ENCODE measurements around the gene C22orf42.

DNA sequence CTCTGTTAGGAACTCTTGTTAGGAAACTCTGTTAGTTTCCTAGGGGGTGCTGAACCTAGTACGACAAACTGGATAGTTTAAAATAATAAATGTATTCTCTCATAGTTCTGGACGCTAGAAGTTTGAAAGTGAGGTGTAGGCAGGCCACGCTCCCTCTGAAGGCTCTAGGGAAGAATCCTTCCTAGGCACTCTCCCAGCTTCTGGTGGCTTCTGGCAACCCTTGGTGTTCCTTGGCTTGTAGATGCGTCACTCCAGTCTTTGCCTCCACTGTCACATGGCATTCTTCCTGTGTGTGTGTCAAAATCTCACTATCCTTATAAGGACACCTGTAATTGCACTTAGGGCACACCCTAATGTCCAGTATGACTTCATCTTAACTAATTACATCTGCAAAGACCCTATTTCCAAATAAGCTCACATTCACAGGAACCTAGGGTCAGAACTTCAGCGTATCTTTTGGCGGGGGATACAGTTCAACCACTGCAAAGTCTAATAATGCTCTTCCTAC is 10.2 kb downstream of the YWHAH start:
CAGE:
- cytosol, long polyA minus RNA, result no peak
- cytosol, long polyA plus RNA, result no peak
- long polyA plus RNA, result no peak
- nucleus, long polyA minus RNA, result no peak
- nucleus, long polyA plus RNA, result no peak

GRCh38 chr22:31970460-31971226 is 26.3 kb downstream of the YWHAH start:
CAGE:
- cytosol, long polyA minus RNA, result no peak
- cytosol, long polyA plus RNA, result no peak
- long polyA plus RNA, result no peak
- nucleus, long polyA minus RNA, result no peak
- nucleus, long polyA plus RNA, result no peak

DNA sequence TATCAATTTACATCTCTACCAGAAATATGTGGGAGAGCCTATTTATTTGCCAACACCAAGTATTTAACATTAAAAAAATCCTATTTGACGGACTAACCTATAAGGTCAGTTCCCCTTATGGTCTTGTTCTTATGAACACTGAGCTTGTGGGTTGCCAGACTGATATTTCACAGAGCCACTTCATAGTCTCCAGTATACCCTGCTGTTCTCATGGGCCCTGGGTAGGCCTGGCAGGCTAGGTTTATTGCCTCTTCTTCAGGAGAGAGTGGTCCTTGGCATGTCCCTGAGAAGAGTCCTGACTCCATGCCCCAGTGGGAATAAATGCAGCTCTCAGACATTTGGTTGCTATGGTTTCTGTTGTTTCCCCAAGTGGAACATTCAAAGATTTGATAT is 15.6 kb downstream of the SLC5A1 start:
CAGE:
- cytosol, long polyA minus RNA, result no peak
- cytosol, long polyA plus RNA, result no peak
- long polyA plus RNA, result no peak
- nucleus, long polyA minus RNA, result no peak
- nucleus, long polyA plus RNA, result no peak

DNA sequence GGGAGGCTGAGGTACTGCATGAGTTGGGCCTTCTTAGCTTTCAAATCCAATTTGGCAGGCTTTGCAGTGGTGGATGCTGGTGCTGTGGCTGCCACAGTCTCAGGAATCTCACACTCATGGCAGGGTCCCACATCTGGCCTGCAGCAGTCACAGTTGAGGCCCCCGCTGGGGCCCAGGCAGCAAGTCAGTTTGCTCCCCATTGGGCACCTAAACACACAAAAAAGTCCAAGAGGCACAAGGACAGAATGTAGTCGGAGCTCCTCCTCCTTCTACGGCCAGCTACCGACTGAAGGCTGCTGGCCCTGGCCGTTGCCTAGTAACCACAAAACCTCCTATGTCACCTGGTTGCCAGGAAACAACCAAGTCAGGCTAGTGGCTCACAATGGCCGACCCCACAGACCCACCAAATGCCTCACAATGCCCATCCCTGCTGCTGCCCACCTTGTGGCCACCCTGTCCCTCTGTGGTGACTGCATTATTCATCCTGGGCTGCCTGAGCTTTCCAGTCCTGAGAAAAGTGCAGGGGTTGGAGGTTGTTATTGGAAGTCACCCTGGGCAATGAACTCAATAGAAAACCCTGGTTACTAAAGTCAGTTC is at the start of gene C22orf42:
TSS of gene C22orf42 (minus strand) at position 288 of the 597 bp plus-strand sequence.
CAGE:
- cytosol, long polyA minus RNA, result no peak
- cytosol, long polyA plus RNA, result no peak
- long polyA plus RNA, result no peak
- nucleus, long polyA minus RNA, result no peak
- nucleus, long polyA plus RNA, result no peak

DNA sequence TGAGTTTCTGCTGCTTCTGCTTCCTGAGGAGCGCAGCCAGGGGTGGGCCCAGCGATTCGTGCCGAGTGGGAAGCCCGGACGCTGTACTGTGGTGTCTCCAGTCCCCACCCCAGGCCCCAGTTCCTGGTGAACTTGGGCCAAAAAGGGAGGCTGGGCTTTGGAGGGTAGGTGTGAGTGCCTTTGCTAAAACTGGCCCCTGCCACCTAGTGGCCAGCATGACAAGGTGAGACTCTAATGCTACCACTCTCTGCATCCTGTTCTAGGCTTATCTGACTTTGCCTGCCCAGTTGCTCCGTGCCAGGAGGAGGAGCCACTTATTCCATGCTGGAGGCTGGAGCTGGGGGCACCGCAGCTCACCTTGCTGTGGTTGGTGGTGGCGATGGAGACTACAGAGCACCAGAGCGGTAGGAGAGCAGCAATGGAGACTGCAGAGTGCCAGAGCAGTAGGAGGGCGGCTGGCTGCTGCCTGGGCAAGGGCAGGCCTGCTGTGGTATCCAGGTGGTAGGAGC is 2.1 kb upstream of the RFPL2 start:
CAGE:
- cytosol, long polyA minus RNA, result no peak
- cytosol, long polyA plus RNA, result no peak
- long polyA plus RNA, result no peak
- nucleus, long polyA minus RNA, result no peak
- nucleus, long polyA plus RNA, result no peak

GRCh38 chr22:32334812-32335118 is 22.9 kb upstream of the RFPL3 start:
CAGE:
- cytosol, long polyA minus RNA, result no peak
- cytosol, long polyA plus RNA, result no peak
- long polyA plus RNA, result no peak
- nucleus, long polyA minus RNA, result no peak
- nucleus, long polyA plus RNA, result no peak

GRCh38 chr22:32355212-32355549 is 2.5 kb upstream of the RFPL3 start:
CAGE:
- cytosol, long polyA minus RNA, result no peak
- cytosol, long polyA plus RNA, result no peak
- long polyA plus RNA, result no peak
- nucleus, long polyA minus RNA, result no peak
- nucleus, long polyA plus RNA, result no peak

DNA sequence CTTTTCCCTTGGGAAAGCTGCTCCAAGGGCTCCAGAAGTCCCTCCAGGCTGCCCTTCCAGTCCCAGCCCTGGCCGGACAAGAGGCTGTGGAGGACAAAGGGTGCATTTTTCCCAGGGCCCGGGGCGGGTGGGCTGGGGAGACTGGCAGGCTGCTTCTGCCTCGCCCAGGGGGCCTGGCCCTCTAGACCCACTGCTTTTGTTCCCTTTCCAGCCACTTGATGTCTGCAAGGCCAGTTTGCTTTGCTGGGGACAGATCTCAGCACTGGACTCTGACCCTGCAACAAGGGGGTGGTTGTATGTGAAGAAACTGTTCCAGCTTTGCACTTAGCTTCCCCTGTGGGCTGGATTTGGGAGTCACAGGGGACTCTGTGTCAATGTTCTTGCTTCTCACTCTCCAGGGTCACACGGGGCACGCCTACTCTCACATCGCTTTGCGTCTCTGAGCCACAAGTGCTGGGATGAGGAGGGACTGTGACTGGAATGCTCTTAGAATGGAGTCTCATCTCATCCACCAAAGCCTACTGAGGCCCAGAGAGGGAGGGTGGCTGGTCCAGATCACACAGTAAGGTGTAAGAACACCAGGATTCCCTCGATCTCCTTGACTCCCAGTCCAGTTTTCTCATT is 59.8 kb downstream of the FBXO7 start:
CAGE:
- cytosol, long polyA minus RNA, result no peak
- cytosol, long polyA plus RNA, result no peak
- long polyA plus RNA, result no peak
- nucleus, long polyA minus RNA, result no peak
- nucleus, long polyA plus RNA, result no peak

GRCh38 chr22:32680113-32680636 is 121.3 kb upstream of the TIMP3 start:
CAGE:
- cytosol, long polyA minus RNA, result no peak
- cytosol, long polyA plus RNA, result no peak
- long polyA plus RNA, result no peak
- nucleus, long polyA minus RNA, result no peak
- nucleus, long polyA plus RNA, result no peak

GRCh38 chr22:32700486-32700900 is 101.0 kb upstream of the TIMP3 start:
CAGE:
- cytosol, long polyA minus RNA, result no peak
- cytosol, long polyA plus RNA, result no peak
- long polyA plus RNA, result no peak
- nucleus, long polyA minus RNA, result no peak
- nucleus, long polyA plus RNA, result no peak

DNA sequence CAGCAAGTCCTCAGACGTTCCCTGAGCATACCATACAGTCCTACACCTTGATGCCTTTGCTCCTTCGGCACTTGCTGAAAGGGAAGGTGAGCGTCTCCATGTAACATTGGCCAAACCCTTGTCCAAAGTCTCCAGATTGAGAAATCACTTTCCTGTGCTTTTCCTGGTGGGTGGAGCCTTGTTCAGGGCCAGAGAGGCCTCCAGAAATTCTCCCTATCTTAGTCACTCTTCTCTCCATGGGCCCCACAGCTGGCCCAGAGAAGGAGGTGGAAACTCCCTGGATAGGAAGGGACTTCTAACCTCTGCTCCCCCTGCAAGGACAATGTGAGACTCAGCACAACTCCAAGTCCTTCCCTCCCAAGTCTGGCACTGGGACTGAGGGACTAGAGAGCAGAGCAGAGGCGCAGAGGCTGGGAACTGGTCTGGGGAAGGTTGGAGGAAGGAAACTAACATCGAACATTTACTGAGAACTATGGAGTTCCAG is 46.8 kb upstream of the TIMP3 start:
CAGE:
- cytosol, long polyA minus RNA, result no peak
- cytosol, long polyA plus RNA, result no peak
- long polyA plus RNA, result no peak
- nucleus, long polyA minus RNA, result no peak
- nucleus, long polyA plus RNA, result no peak

GRCh38 chr22:32800159-32800592 is 1.3 kb upstream of the TIMP3 start:
CAGE:
- cytosol, long polyA minus RNA, result no peak
- cytosol, long polyA plus RNA, result no peak
- long polyA plus RNA, result no peak
- nucleus, long polyA minus RNA, result no peak
- nucleus, long polyA plus RNA, result no peak

CAGE:
- cytosol, long polyA minus RNA, result no peak
- cytosol, long polyA plus RNA, result no peak
- long polyA plus RNA, result no peak
- nucleus, long polyA minus RNA, result no peak
- nucleus, long polyA plus RNA, result no peak
Measured at GRCh38 chr22:32831624-32832659, 30.4 kb downstream of the TIMP3 start.

CAGE:
- cytosol, long polyA minus RNA, result no peak
- cytosol, long polyA plus RNA, result no peak
- long polyA plus RNA, result no peak
- nucleus, long polyA minus RNA, result no peak
- nucleus, long polyA plus RNA, result no peak
Measured at GRCh38 chr22:32839495-32840522, 38.3 kb downstream of the TIMP3 start.

GRCh38 chr22:32845510-32846091 is 44.1 kb downstream of the TIMP3 start:
CAGE:
- cytosol, long polyA minus RNA, result no peak
- cytosol, long polyA plus RNA, result no peak
- long polyA plus RNA, result no peak
- nucleus, long polyA minus RNA, result no peak
- nucleus, long polyA plus RNA, result no peak

DNA sequence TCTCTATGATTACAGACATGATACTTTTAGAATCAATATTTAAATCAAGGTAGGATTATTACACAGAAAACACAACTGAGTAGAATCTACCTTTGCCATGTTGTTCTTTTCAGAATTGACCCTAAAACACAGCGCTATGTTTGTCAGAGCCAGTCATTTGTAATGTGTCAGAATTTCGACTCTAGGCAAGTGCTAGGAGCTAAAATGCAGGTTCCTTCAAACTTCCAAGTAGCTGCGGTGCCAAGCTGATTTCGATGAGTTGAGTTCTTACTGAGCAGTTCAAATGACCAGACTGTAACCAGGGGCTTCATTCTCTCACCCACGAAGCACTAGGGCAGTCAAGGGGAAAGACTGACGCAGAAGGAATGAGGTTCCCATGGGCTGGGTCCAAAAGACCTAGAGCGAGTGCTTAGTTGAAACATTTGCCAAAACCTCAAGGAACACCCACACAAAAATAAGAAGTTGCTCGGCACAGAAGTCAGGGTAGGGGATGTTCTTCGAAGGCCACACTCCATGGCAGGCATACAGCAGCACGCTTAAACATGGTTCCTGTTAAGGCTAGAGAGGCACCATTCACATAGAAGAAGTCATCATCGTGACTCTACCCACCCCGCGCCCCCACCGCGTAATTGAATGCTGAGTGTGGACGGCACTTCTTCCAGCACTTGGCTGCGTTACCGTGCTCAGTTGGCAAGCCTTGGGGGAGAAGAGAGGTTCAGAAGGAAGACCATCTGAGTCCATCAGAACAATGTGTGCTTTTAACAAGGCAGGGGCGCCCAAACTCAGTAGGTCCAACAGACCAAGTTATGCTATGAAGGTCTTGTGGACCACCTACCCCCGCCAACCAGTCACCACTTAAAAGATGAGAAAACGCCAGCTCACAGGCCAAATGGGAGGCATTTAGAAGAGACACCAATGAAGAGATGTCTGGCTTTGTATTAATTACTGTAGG is 52.9 kb downstream of the TIMP3 start:
CAGE:
- cytosol, long polyA minus RNA, result no peak
- cytosol, long polyA plus RNA, result no peak
- long polyA plus RNA, result no peak
- nucleus, long polyA minus RNA, result no peak
- nucleus, long polyA plus RNA, result no peak

CAGE:
- cytosol, long polyA minus RNA, result no peak
- cytosol, long polyA plus RNA, result no peak
- long polyA plus RNA, result no peak
- nucleus, long polyA minus RNA, result no peak
- nucleus, long polyA plus RNA, result no peak
Measured at GRCh38 chr22:32986867-32987843, 71.0 kb downstream of the SYN3 start.

DNA sequence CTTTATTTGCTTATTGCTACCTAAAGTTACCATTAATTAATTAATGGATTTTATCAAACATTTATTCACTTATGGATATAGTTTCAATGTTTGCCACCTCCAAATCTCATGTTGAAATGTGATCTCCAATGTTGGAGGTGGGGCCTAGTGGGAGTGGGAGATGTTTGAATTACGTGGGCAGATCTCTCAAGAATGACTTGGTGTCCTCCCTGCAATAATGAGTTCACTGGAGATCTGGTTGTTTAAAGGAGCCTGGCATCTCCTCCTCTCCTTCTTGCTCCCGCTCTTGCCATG is 51.3 kb upstream of the SYN3 start:
CAGE:
- cytosol, long polyA minus RNA, result no peak
- cytosol, long polyA plus RNA, result no peak
- long polyA plus RNA, result no peak
- nucleus, long polyA minus RNA, result no peak
- nucleus, long polyA plus RNA, result no peak

GRCh38 chr22:33299395-33299970 is 241.3 kb upstream of the SYN3 start:
CAGE:
- cytosol, long polyA minus RNA, result no peak
- cytosol, long polyA plus RNA, result no peak
- long polyA plus RNA, result no peak
- nucleus, long polyA minus RNA, result no peak
- nucleus, long polyA plus RNA, result no peak

DNA sequence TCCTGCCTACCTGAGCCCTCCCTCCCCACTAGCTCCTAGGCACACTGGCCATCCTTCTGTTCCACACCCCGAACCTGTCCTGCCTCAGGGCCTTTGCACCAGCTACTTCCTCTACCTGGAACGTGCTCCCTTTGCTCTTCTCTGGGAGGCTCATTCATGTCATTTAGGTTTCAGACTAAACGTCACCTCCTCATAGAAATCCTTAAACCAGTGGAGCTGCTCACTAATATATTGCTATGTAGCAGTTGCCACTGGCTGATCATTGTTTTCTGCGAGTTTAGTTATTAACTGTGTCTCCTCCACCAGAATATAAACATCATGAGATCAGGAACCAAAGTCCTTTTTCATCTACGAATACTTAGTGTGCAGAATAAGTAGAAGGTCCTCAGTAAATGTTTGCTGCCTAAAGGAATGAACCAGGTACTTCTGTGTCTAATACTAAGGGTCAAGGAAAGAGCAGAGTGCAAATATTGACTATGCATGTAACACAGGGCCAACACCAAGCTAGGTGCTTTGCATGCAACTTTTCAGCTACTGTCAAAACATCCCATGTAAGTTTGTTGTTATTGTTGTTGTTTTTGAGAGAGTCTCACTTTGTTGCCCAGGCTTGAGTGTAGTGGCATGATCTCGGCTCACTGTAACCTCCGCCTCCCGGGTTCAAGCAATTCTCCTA is 277.6 kb upstream of the SYN3 start:
CAGE:
- cytosol, long polyA minus RNA, result no peak
- cytosol, long polyA plus RNA, result no peak
- long polyA plus RNA, result no peak
- nucleus, long polyA minus RNA, result no peak
- nucleus, long polyA plus RNA, result no peak

Measured in keratinocyte (primary cell).